Hair follicle dermal papilla cell (primary cell): ENCODE measurements around the gene CITED4.

DNA sequence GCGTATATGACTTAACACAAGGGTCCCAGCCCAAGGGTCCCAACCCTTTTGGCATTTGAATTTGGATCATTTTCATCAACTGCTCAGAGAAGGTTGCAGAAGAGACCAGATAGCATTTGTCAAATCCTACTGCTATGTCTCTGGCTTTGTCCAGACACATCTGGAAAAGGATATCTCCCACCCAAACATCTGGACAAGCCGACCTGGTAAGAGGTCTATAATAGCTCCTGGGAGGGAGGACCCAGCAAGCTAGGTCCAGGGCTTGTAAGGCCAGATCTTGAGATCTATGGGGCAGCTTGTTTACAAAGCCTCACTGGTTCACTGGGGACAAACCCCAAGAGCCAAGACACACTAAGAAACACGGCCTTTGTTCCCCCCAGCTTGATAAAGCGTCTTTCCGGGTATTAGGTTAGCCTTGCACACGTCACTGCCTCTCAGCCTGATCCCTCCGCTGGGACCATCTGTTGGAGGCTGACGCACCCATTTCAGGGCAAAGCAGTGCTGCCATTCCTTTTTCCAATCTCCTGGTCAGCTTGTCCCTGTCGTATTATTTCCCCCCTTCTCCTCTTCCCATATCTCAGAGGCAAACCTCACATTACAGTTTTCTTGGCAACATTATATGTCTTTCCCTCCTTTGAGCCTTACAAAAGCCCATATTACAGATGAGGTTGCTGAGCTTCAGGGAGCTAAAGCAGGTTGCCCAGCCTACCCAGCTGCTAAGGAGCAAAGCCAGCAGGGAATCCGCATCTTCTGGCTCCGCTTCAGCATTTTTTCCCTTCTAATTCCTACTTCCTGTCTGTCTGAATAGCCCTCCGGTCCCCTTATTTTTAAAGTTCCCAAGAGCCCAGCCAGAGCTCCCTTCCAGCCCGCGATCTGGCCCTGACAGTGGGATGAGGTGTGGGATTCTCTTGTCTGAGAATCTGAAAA lies 4.2 kb downstream of the HEYL start:
- CAGE, long polyA plus RNA: no peak

DNA sequence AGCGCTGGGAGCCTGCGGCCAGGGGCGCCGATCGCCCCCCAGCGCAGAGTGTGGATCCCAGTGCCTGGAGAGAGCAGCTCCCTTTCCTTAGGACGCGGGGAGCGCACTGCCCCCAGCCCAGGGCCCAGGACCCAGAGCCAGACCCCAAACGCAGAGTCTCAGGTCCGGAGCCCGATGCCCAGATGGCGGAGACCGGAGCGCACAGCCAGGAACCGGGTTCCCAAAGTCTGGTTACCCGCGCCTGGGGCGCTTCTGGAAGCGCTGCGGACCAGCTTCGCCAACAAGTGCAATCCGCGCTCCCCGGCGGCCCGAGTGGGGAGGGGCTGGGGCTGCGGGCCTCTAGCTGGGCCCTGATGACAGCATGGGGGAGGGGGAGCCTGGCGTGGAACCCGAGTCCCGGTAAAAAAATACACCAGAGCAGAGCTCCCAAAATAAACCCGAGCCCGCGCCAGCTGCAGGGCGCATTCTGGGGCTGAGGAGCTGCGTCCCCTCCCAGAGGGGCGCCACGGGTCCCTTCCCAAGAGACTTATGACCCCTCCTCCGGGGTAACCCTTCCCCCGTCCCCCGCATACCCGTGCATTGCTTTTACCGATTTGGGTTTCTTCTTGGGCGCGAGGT lies 483 bp downstream of the NT5C1A start:
- CAGE, long polyA plus RNA: no peak

GRCh38 chr1:39680837-39681202 lies 8.9 kb upstream of the NT5C1A start:
- CAGE, long polyA plus RNA: no peak

GRCh38 chr1:39900378-39901466 lies 995 bp downstream of the MYCL start:
- CAGE, long polyA plus RNA: no peak

DNA sequence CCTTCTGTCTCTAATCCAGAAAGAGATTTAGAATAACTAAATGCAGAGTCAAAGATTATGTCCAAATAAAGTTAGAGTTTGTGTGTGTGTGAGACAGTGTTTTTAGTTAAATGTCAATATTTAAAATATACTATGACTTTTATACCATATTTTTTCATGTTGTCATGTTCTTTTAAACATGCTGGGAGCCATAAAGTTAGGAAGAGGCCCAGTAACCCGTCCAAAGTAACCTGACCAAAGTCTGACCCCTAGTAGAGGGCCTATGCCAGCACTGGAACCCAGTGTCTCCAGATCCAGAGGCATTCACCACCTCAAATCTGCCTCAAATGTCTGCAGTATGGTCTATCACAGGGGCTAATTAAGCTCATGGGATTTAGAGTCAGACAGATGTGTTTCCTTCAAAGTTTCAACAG lies 1.6 kb upstream of the CAP1 start:
- CAGE, long polyA plus RNA: no peak

GRCh38 chr1:40049587-40050262 lies 9.2 kb downstream of the CAP1 start:
- CAGE, long polyA plus RNA: no peak

DNA sequence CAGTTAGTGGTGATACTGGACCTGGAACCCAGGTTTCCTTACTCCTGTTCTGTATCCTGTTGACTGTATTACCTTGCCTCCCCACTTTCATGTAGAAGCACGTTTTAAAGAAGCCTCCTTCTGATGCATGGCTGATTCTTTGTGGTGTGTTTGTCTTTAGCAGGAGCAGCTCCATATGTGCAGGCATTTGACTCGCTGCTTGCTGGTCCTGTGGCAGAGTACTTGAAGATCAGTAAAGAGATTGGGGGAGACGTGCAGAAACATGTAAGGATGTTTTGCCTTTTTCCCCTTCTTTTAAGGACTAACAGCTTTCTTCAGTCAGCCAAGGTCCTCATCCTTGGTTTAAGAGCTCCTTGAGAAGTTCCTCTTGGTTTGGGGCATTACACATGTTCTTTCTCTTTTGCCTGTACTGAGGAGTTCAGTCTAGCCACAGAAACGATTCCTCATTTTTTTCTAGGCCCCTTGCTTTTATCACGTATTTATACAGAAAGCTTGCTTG lies 19.4 kb downstream of the CAP1 start:
- CAGE, long polyA plus RNA: no peak

DNA sequence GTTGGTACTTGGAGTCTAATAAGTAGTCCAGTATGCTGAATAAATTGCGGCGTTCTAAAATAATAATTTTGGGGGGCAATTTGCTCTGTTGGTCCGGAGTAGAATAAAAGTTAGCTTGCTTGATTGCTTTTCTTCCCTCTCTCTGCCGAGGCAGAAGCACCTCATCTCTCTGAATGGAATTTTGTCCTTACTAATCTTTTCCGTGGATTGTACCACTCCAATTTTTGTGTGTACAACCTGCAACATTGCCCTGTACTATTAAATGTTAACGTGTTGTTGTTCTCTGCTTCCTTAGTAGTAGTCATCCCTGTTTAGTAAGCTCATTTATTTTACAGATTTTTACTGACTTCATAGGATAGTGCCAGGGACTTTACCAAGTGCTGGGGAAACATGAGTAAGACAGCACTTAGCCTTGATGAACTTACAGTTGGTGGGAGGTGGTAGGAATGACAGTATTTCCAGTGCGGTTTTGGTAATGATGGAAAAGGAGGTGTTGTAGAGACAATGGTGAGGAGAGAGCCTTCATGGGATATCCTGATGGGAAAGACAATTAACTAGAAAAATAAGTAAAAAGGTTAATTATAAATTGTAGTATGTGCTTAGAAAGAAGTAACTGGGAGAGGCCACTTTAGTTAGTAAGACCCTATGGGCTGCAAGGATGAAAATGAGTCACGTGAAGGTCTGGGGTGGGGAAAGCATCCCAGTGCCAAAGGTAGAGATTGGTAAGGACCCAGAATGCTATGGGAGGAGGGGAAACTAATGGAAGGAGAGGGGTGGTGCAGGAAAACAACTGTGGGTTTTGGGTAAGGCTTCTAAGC lies 1.6 kb downstream of the RLF start:
- CAGE, long polyA plus RNA: no peak

DNA sequence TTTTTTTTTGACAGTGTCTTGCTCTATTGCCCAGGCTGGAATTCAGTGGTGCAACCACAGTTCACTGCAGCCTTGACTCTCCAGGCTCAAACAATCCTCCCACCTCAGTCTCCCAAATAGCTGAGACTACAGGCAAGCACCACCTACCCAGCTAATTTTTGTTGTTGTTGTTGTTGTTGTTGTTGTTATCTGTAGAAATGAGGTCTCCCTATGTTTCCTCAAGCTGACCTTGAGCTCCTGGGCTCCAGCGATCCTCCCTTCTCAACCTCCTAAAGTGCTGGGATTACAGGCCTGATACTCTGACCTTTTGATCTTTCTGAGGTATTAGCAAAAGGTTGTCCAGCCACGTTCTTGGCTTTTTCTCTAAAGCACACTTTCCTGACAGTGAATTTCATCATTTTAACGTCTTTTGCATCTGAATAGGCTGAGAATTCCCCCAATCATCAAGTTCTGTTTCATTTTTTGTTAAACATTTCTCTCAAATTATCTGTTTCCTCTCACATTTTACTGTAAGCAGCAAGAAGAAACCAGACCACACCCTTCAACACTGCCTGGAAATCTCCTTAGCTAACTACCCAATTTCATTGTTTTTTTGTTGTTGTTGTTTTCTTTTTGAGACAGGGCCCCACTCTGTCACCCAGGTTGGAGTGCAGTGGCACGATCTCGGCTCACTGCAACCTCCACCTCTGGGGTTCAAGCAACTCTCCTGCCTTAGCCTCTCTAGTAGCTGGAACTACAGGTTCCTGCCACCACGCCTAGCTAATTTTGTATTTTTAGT lies 25.0 kb upstream of the COL9A2 start:
- CAGE, long polyA plus RNA: no peak

DNA sequence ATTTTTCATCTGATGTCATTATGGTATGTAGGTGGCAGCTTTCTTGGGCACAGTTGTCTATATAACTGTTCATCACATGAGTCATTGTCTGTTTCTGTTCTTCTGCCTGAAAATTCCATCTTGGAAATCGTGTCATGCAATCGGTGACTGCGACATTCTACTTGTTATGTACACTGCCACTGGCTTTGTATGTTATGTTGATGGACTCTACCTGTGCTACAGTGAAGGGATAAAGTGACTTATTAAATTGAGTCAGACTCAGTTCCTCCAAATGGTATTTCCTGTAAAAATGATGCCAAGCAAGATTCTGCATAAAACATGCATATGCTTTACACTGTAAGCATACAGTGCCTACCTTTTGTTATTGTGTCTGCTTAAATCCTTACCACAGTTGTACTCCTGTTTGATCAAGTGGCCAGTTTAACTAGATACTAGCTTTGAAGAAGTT lies 8.6 kb downstream of the SMAP2 start:
- CAGE, long polyA plus RNA: no peak

GRCh38 chr1:40382856-40383522 lies 9.5 kb downstream of the SMAP2 start:
- CAGE, long polyA plus RNA: no peak

DNA sequence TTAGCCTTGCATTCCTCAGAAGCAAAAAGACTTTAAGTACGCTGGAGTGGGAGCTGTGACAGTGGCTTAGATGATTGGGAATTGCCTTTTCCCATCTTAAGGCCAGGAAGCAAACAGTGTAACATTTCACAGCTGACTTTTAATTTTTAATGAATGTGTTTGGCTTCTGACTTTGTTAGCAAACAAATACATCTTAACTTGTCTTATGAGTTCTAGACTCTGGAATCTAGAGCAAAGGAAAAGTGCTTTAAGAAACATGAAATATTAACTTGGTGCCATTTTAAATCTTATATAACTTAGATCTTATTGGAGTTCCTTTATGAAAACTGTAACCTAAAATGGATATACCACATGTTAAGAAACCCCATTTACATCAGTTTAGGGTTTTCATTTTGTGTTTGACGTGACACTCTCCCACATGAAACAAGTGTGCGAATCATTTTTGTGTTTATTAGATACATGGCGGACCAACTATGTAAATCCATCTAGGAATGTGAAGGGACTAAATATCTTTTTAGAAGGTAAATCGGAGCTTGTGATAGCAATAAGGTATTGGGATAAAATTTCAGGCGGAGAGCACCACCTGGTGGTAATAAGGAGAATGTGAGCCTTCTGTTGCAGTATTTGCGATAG lies 31.0 kb downstream of the SMAP2 start:
- CAGE, long polyA plus RNA: no peak

GRCh38 chr1:40415907-40416582 lies 34.2 kb upstream of the ZFP69B start:
- CAGE, long polyA plus RNA: no peak

- CAGE, long polyA plus RNA: no peak
Measured at GRCh38 chr1:40422873-40423525, 27.3 kb upstream of the ZFP69B start.

- CAGE, long polyA plus RNA: no peak
Measured at GRCh38 chr1:40668817-40669030, 3.2 kb upstream of the RIMS3 start.

GRCh38 chr1:40861589-40861978 lies 579 bp downstream of the CITED4 start:
- CAGE, long polyA plus RNA: no peak

DNA sequence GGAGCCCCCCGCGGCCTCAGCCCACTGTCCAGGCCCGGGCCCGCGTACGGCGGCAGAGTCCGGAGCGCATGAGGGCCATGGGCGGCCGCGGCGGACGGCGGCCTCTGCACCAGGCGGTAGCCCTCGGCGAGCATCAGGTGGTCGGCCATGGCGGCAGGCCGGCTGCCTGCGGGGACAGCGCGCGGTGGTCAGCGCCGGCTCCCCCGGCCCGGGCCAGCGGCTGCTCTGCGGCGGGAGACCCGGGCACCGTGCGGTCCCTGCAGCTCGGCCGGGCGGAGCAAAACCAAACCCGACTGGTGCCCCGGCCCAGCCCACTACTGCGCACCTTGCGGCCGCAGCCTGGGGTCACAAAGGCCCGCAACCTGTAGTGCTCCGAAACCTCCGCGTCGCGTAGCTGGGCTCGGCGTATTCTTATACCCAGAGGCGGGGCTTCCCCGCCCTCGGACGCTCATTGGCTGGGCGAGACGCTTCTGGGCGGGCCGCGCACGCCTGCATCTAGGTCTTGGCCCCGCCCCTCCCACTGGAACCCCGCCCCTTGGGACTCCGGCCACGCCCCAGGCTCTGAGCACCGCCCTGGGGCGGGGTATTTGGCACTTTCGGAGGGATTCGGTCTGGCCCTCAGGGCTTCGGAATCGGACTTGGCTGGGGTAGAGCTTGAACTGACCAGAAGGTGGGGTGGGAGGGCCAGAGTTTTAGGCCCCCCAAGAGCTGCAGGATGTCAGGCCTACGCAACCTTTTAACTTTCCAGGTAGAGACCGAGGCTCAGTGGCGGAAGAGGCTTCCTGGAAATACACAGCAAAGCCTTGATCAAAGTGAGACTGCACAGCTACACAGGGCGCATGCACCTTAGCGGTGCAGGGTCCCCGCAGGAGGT lies at the start of gene CITED4:
Gene CITED4 (minus strand): TSS at position 385 of the 874 bp plus-strand sequence.
- CAGE, long polyA plus RNA: no peak

GRCh38 chr1:40981526-40982389 lies 2.3 kb downstream of the CTPS1 start:
- CAGE, long polyA plus RNA: no peak

DNA sequence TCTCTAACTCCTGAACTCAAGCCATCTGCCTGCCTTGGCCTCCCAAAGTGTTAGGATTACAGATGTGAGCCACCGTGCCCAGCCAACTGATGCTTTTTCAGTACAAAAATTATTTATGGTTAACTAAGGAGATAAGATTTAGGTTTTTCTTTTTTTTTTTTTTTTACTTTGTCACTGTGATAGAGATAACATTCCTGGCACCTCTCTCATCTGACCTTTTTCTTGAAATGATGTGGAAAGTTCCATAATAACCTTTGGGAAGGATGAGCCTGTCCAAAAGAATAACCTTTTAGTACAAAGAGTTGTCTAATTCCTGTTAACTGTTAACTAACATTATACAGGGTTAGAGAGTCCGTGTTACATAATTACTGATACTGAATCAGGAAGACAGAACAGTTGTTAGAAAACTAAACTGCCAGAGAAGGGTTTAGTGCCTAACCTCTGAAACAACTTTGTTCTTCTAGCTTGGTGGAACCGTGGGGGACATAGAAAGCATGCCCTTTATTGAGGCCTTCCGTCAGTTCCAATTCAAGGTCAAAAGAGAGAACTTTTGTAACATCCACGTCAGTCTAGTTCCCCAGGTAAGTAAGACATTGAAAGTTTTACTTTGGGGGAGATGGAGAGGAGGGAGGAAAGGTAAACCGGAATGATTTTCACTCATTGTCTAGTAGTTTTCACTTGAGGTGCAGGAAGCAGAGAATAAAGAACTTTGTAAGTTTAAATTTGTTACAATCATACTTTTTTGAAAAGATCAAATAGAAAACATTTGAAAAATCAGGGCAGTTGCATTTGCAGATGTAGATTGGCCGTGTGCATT lies 8.8 kb downstream of the CTPS1 start:
- CAGE, long polyA plus RNA: no peak

DNA sequence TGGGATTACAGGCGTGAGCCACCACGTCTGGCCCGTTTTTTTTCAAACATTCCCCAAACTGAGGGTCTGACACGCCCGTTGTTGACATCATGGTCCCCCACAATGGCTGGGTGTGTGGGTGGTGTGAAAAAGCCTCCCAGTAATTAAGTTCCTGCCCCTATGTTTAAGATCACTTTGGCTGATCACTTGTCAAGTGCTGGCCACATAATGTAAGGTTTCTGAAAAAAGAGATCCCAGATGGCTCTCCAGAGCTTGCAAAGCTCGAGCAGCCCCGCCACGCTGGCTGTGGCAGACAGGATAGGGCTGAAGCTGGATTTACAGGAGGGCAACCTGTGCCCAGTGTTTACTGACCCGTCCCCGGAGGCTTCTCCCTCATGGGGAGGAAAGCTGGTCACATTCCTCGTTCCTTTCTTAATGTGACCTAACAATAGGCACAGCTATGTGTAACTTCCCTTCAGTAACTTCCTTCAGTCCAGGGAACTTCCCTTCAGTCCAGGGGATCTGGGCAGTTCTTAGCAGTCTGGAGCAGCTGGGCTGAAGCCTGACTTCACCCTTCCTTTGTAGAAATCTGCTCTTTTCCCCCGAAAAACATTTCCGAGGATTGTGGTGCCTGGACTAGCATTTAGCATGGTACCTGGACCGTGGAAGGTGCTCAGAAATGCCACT lies 7.8 kb downstream of the SLFNL1 start:
- CAGE, long polyA plus RNA: no peak